UCH-1 (cell line): Measurements from ENCODE around the genes GPHA2, BATF2, CDC42EP2 and SLC25A45.

DNA sequence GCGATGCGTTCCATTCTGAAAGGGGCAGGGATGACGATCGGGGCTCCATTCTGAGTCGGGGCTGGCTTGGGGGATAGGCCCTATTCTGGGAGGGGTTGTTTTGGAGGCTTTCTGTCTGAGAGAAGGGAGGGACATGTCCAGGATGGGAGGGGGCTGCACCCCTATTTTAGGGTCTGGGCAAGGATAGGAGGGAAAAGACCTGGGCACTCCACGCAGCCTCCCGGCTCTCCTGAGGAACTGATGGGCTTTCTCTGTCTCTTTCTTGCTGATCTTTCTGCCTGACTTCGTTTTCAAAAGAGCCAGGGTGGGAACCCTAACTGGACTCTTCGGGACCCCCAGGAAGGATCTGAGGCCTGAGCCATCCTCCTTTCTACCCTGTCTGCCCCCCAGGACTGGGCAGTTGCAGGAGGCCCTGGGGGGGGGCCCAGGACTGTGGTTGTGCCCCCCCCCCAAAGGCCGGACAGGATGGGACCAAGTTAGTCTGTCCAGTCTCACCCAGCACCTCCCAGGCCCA is 742 bp downstream of the PPP2R5B start:
- RRBS, result 24% methylated on average over 1 of the region's 10 CpGs

GRCh38 chr11:64935753-64936394 is at the start of gene GPHA2:
Gene GPHA2 (minus strand): TSS chr11:64935893.
- RRBS, result no CpG with 5 or more reads among the region's 13 CpGs

GRCh38 chr11:64939467-64939825 is 3.8 kb upstream of the GPHA2 start:
- RRBS, result no CpG with 5 or more reads among the region's 7 CpGs

GRCh38 chr11:64996693-64997332 is at the start of gene BATF2:
Gene BATF2 (minus strand): TSS chr11:64996971.
- RRBS, result no CpG with 5 or more reads among the region's 11 CpGs

DNA sequence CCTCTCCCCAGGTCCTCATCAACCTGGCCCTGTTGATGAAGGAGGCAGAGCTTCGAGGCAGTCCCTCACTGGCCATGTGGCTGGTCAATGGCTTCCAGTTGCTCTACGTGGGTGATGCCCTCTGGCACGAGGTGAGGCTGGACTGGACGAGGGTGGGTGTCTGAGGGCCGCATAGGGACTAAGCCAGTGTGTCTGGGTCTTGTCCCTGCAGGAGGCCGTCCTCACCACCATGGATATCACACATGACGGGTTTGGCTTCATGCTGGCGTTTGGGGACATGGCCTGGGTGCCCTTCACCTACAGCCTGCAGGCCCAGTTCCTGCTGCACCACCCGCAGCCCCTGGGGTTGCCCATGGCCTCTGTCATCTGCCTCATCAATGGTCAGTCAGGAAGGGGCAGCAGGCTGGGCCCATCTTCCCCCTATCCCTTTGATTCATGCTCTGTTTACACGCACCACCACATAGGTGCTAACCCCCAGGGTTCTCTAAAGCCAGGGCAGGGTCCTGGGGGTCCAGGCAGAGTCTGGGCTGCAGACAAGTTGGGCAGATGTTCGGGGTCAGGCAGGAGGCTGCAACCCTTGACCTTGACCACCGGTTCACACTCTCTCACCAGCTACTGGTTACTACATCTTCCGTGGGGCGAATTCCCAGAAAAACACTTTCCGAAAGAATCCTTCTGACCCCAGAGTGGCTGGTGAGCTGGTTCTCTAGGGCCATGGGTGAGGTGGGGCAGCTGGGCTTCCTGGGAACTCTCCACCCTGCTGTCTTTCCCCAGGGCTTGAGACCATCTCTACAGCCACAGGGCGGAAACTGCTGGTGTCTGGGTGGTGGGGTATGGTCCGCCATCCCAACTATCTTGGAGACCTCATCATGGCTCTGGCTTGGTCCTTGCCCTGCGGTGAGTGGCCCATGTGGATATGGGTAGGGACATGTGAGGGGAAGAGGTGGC is 2.5 kb downstream of the ZNHIT2 start:
- RRBS, result no CpG with 5 or more reads among the region's 18 CpGs

- RRBS, result no CpG with 5 or more reads among the region's 11 CpGs
Measured at GRCh38 chr11:65150585-65151492, 16.5 kb upstream of the SYVN1 start.

DNA sequence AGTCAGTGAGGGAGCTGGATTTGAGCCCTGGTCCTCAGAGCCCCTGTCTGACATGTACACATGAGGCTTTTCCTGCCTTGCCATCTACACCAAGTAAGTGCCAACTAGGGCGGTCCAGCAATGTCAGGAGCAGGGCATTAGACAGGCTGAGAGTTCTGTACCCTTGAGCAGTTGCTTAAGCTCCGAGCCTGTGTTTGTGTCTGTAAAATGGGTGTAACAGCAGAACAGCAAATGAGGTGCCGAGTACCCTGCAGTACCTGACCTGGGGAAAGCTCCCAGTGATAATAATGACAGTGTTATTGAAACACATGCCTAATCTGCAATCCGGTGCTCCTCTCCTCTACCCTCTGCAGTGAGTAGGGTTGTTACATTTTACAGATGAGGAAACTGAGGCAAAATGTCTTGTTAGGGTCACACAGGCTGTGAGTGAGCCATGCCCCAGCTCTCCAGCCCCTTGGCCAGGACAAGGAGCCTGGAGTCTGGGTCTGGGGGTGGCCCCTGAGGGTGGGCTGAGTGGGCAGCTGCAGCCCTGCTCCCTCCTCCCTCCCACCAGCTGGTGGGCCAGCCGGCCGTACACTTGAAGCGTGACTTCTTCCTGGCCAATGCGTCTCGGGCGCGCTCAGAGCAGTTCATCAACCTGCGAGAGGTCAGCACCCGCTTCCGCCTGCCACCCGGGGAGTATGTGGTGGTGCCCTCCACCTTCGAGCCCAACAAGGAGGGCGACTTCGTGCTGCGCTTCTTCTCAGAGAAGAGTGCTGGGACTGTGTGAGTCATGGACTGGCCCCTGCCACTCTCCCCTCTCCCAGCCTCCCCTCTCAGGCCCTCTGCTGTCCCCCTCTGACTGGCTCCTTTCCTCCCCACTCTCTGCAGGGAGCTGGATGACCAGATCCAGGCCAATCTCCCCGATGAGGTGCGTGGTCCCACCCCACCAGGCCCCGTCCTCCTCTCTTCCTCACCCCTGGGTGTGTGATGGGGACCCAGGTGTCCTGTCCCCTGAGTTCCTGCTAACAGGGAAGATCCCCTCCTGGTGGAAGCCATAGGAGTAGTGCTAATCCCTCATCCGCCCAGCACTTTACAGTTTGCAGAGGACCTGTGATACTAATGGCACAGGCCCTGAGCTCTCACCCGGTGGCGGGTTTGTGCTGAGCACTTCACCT is 24.6 kb downstream of the CAPN1 start:
- RRBS, result 89% methylated on average over 2 of the region's 25 CpGs

- RRBS, result 79% methylated on average over 5 of the region's 32 CpGs
Measured at GRCh38 chr11:65210903-65211942, 29.5 kb downstream of the CAPN1 start.

DNA sequence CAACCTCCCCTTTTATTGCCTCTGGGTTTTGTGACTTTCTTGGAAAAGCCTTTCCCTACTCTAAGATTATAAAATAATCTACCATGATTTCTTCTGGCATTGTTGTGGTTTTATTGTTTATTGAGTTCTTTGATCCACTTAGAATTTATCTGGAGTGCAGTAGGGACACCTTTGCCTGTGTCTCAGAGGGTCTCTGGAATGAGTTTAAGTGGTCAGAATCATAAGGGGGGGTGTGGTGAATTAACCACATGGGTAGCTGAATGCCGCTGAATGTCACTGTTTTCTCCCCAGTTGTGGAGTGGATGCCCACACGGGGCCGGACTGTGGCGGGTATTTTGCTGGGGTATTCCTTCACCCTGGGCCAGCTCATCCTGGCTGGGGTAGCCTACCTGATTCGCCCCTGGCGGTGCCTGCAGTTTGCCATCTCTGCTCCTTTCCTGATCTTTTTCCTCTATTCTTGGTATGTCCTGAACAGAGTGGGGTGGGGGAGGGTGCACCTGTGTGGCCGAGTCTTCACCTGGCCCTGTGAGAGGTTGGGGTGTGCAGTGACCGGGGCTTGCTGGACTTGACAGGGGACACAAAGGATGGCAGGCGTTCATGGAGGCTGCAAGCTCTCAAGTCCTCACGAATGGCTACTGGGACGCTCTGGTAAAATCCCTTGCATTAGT is 39.1 kb downstream of the CAPN1 start:
- RRBS, result no CpG with 5 or more reads among the region's 11 CpGs

DNA sequence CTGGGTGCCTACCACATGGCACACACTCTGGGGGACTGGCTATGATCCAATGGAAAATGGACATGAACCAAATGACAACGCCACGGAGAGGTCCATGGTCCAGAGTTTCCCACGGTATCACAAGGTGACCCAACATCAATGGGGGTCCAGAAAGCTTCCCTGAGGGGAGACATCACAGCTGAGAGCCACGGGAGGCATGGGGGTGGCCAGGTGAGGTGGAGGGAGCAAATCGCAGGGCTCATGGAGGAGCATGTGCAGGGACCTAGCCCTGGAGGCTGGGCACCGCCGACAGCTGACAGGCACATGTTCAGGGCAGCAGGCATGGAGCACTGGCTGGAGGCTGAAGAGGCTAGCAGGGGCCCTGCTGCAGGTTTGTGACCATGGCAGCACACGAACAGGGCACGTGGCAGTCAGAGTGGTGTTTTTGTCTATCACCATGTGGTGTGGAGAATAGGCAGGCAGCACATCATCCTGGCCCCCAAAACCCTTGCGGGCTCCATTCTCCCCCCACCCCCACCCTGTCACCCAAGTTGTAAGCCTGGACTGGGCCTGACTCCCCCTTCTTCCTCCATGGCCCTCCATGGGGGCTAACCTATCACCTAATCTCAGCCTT is 10.1 kb upstream of the CDC42EP2 start:
- RRBS, result no CpG with 5 or more reads among the region's 10 CpGs

DNA sequence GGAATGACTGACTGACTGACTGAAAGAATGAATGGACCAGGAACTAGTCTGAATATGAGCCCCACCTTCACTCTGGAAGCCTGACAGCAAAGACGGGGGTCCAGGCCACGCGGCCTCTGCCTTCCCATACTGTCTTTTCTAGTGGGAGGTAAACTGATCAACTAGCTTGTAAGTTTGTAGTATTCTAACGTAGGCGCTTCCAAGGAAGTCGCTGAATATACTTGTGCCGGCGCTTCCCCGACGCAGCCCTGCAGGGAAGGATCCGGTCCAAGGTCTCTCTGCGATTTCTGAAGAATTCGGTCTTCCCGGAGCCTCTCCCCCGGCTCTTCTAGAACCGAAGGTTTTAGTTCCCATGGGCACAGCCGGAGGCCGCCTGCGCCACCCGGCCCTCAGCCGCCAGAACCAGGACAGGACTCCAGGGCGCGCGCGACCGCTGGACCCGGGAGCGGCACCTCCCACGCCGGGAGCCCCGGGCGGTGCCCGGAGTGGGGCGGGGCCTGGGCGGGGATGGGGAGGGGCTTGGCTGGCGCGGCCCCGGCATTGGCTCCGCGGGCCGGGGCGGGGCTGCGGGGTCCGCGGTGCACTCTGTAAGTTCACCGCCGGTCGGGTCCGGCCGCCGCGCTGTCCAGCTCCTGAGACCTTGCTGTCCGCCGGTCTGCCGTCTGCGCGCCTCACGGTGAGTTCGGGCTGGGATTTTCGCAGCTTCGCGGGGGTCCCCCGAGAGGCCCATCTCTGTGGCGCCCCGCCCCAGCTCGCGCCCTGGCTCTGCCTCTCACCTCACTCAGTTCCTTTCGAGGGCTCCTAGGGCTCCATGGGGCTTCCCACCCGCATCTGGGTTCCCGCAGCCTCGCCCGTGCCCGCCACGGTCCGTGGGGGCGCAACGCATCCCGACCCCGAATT is at the start of gene CDC42EP2:
Gene CDC42EP2, plus strand, starts transcription at position 588 of the 900 bp plus-strand sequence.
- RRBS, result 3% methylated on average over 27 of the region's 79 CpGs

DNA sequence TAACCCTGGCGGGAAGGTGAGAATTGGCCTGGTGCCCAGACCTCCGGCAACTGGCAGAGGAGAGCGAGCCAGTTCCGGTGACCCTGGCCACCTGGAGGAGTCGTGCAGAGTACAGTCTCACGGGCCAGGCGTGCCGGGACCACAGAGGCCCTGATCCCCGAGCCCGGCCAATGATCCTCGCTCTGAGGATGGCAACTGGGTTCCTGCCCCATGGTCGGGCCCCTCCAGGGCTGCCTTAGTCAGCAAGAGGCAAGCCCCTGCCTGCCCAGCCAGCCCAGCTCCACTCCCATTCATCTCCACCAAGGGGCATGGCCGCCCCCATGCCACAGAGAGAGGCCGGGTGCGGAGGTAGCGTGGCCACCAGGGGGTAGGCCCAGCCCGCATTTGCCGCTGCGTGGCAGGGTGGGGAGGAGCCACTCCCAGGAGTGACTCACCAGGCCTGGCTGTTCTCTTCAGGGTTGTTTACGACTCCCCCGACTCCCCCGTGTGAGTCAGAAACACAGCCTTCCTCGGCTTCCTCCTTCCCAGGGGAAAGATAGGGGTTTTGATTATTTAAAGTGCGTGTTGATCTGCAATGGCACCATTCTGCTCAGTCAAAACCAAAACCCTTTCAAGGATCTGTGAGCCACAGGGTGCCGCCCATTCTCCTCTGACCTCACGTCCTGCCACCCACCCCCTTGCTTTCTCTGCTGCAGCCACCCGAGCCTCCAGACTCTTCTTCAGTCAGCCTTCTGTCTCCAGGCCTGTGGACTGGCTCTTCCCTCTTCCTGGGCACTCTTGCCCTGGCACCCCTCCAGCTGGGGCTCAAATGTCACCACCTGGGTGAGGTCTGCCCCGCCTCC is at the start of gene SLC25A45:
Gene SLC25A45, minus strand, starts transcription at position 595 of the 842 bp plus-strand sequence.
- RRBS, result 8% methylated on average over 5 of the region's 28 CpGs

- RRBS, result 98% methylated on average over 3 of the region's 12 CpGs
Measured at GRCh38 chr11:65392436-65393220, 6.2 kb downstream of the FRMD8 start.

GRCh38 chr11:65411038-65411779 is 24.8 kb downstream of the FRMD8 start:
- RRBS, result 88% methylated on average over 8 of the region's 28 CpGs

- RRBS, result 0% methylated on average over 2 of the region's 23 CpGs
Measured at GRCh38 chr11:65477002-65477389, 47.9 kb upstream of the SCYL1 start.

GRCh38 chr11:65498483-65499186 is 26.2 kb upstream of the SCYL1 start:
- RRBS, result no CpG with 5 or more reads among the region's 25 CpGs

- RRBS, result no CpG with 5 or more reads among the region's 22 CpGs
Measured at GRCh38 chr11:65499945-65501053, 24.6 kb upstream of the SCYL1 start.

- RRBS, result no CpG with 5 or more reads among the region's 5 CpGs
Measured at GRCh38 chr11:65505168-65505499, 19.7 kb upstream of the SCYL1 start.

DNA sequence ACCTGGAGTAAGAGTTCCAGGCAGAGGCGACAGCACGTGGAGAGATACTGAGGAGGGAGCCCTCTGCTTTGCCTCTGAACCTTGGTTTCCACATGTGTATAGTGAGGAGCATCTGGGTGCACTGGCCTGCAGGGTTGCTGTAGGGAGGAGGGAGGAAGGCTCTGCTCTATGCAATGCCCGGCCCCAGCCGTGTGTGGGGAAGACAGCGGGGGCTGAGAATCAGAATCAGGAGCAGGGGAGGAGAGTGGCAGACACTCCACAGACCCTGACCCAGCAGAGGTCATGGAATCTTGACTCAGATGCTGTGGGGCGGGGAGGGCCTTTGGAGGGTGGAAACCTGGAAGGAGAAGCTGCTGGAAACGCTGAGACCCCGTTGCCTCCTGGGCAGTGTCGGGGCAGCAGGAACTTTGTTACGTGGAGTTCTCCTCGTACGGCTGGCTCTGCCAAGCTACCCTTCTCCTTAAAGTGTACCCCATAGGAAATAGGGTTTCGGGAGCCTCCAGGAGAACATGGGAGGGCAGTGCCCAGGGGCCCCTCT is 4.1 kb downstream of the SCYL1 start:
- RRBS, result no CpG with 5 or more reads among the region's 13 CpGs

DNA sequence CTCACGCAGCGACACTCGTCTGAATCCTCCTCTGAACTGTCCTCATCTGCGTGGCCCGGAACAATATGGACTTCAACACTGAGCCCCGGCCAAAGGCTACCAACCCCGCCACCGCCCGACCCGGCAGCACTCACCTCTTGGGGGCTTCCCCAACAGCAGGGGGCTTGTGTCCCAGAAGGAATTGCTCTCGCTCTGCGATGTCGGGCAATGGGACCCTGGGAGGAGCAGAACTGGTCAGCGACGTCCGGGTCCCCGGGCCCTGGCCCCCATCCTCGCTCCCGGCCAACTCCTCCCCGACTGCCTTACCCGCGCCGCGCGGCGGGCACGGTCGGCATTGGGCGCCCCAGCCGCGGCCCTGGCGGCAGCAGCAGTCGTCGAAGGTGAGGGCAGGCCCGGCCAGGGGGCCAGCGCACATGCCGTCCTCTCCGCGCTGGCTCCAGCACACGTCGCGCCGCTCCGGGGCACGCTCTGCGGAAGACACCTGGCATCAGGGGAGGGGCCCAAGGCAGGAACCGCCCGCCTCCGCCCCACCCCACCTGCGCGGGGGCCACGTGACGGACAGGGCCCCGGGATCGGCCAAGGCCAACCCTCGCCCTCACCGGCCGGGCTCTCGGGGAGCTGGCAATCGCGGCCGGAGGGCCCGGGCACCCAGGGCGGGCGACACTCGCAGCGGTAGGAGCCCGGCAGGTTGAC is 14.7 kb downstream of the SCYL1 start:
- RRBS, result 35% methylated on average over 24 of the region's 68 CpGs